Measurements from ENCODE around the genes PDZRN3 and FRG2C.

DNA sequence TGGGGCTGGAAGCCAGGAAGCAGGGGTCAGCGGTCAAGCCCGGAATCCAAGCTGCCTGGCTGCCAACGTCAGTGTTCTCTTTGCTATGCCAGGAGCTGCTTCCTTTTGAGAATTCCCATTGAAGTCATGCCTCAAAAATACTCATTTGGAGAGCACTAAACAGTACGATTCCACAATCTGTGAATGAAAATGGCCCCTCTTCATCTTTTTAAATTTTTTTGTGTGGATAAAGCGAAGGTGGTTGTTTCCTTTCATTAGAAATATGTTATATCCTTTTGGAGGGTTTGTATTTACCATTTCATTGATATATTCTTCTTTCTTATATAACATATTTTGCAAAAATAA is 386.3 kb downstream of the SHQ1 start:
- PRO-cap, result no peak

DNA sequence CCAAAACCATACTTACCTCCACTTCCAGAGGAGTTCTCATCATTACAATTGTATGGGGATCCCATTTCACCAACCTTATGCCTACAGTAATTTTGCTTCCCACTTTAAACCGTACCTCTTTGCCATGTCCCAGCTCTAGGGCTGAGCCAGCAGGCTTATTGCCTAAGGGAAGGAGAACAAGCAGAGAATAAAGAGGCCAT is 357.3 kb downstream of the SHQ1 start:
- PRO-cap, result no peak

GRCh38 chr3:72890914-72891505 is 3.2 kb downstream of the GXYLT2 start:
- PRO-cap, result no peak

DNA sequence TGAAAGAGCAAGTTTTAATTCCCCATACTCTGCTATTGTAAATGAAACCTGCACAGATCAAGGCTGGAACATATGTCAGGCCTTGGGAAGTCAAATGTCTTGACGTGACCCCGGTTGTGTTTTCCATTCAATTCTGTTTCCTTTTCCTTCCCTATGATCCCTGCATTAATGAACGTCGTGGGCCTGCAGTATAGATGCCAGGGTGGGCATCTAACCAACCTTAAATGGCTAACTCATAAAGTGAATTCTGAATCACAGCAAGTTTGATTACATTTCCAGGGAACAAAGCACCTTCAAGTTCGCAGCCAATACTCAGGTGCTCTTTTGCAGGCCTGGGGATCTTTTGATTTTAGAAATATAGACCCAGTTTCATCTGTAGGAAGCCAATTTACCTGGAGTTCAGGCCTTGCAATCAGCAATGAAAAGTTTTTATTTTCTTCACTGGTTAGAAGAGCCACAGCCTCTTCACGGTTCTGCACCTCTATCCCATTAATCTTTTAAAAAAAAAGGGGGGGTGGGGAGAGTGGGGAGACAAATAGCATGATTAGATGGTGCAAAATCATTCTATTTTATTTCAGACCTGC is 237.1 kb downstream of the PDZRN3 start:
- PRO-cap, result no peak

DNA sequence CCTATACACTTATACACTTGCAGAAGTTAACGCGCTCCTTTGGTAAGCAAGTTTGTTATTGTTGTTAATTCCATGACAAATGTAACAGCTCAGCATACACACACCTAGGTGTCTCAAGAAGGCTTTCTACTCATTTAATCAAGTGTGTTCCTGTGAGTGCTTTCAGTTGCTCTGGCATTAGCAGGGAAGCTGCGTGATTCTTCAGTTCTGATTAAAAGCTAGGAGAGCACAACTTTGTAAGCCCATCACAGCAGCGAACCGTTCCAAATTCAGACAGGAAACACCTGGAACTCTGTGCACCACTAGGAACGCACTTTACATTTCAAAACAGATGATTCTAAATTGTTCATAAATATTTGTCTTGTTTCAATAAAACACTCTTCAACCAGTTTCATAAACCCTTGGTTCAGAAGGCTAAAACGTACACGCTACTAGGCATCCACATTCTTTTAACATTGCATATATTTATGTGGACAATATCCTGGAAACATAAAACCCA is 112.7 kb downstream of the PDZRN3 start:
- PRO-cap, result no peak

DNA sequence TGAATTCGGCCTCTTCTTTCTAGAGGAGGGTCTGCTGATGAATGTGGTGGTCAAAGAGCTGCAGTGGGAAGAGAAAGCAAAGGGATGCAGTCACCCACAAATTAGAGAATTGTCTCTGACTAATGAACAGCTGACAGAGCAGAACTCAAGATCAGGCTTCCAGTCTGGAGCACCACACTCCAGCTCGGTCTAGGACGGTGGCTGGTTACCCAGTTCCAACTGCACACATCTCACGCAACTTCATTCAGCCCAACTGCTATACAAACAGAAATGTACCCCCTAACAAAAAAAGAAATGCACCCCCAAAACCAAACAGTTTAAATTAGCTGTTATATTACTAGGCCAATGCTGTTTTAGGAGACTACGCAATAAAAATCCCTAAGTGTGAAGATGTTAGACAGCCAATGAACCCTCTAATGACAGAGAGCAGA is 16.7 kb downstream of the PDZRN3 start:
- PRO-cap, result no peak

DNA sequence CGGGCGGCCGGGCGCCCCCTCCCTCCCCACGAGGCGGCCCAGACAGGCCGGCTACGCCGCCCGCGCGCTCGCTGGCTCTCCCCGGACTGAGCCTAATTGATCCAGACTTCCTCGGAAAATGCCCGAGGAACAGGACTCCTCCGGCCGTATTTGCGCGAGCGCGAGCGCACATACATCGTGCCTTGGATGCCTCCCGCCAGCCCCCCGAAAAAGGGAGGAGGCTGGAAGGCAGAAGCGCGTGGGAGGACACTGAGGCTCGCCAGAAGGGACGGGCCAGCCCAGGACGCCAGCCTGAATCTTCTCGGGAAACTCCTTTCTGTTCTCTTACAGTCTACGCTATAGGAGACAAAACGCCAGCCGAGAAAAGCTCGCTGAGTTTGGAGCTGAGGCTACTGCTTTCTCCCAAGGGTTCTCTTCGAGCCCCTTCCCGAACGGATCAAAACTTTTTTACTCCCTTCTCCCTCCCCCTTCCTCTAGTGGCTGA is at the start of gene PDZRN3:
TSS of gene PDZRN3 (minus strand) at position 88 of the 484 bp plus-strand sequence.
- PRO-cap, result unidirectional peak, minus-strand start at position 88 of the sequence; bidirectional peak, plus-strand start outside the sequence, minus-strand start at position 417 of the sequence

DNA sequence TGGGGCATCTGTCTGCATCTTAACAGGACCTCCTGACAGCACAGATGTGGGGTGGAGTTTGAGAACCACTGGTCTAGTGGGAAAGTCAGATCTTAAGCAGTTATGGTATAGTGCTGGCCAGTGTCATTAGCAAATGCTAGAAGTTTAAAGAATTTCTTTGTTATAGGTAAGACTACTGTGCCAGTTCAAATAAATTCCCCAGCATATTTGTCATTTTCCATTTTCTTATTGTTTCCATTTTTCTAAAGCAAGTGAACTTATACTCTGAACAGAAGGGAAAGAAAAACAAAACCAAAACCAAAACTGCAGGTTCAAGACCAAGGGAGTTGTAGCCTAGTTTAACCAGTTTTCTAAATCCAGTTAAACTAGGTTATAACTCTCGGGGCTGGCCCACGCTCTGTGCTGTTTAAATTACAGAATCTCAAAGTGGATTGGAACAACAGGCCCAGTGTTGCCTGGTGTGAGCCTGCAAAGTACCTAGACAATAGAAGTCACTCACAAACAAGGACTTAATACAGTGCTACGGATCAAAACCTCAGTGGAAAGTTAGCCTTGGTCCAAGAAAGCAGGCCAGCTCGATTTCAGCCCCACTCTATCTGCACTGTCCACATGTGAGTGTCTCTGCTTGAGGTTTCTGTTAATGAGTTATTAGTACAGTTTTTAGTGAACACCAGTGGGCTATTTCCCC is 93.5 kb upstream of the PDZRN3 start:
- PRO-cap, result no peak

- PRO-cap, result no peak
These were observed 162.1 kb upstream of the FRG2C start for GRCh38 chr3:75502042-75502497.

- PRO-cap, result no peak
These were observed at the start of gene FRG2C for GRCh38 chr3:75664137-75664491. FRG2C (plus strand) TSS chr3:75664328.

DNA sequence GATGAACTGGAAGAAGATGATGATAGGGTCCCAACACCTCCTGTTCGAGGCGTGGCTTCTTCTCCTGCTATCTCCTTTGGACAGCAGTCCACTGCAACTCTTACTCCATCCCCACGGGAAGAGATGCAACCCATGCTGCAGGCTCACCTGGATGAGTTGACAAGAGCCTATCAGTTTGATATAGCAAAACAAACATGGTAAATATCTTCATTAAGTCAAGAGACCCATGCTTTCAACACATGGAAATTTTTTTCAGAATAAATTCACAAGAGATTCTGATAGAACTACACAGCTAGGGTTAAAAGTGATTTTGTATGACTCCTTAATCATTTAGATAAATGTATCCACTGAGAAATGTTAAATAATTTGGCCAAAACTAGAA is 577.7 kb downstream of the ROBO2 start:
- PRO-cap, result no peak

GRCh38 chr3:78710200-78710399 is 1057.7 kb downstream of the ROBO1 start:
- PRO-cap, result no peak

DNA sequence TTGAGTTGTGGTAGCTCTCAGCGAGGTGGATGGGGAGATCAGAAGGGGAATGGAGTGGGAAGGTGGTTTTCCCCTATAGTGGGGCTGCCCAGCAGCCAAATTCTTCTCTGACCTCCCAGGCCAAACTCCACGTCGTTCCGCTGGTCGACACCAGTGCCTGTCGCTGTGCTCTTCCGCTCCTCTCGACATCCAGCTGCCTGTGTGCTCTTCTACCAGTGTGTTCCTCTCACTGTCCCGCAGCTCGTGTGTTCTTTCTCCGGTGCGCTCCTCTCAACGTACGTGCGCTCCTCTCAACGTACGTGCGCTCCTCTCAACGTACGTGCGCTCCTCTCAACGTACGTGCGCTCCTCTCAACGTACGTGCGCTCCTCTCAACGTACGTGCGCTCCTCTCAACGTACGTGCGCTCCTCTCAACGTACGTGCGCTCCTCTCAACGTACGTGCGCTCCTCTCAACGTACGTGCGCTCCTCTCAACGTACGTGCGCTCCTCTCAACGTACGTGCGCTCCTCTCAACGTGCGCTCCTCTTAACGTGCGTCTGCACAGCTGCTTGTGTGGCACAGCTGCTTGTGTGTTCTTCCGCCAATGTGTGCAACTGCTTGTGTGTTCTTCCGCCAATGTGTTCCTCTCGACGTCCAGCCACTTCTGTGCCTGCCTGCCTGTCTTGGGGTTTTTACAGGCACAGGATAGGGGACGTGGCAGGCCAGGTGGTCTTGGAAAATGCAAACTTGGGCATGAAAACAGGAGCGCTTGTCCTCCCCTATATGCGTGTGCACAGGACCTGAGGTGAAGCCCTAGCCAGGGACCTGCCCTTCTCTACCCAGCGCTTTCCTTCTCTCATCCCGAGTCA is 991.1 kb downstream of the GBE1 start:
- PRO-cap, result bidirectional peak, plus-strand start at position 513 of the sequence, minus-strand start at position 275 of the sequence; bidirectional peak, plus-strand start at position 621 of the sequence, minus-strand start at position 528 of the sequence

- PRO-cap, result no peak
These were observed 213.7 kb downstream of the GBE1 start for GRCh38 chr3:81547679-81548153.

DNA sequence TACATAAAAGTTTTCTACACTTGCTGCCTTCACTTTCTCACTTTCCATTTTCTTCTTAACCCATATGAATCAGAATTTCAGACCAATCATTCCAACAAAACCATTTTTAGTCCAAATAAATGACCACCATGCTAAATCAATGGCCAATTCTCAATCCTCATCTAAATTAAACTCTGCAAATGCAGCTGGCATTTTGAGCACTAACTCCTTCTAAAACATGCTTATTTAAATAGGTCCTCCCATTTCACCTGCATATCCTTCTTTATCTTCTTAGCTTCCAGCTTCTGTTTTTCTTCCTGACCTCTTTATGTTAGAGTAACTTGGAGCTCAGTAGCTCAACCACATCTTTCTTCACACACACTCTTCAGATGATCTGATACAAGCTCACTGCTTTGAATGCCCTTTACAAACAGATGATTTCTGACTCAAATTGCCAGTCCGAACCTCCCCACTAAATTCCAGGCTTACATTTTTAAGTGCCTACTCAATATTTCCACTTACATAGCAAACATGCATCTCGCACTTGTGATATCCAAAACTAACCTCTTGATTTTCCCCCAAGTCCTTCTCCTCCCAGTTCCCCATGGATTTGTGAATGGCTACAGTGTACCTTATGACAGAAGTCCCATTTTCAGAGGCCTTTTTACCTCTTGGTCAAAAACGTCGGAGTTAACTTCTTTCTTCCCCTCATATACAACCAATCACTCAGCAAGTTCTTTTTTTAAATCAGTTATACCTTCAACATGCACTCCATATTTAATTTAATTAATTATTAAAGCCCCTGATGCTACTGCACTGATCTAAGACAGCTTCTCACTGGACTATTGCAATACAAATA is 139.1 kb downstream of the GBE1 start:
- PRO-cap, result no peak

DNA sequence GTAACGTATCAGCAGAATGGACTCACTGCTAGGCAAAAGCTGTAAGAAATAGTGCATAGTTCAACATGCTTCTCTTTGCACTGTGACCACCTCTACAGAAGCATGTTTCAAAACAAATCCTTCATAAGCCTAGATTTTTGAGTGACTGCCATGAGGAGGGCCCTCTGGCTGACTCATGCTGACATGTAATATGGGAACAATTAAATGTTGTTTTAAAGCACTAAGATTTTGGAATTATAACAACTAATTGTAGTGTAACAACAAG is 3.1 kb downstream of the GBE1 start:
- PRO-cap, result no peak

- PRO-cap, result no peak
These were observed 567 bp upstream of the GBE1 start for GRCh38 chr3:81762007-81762416.

DNA sequence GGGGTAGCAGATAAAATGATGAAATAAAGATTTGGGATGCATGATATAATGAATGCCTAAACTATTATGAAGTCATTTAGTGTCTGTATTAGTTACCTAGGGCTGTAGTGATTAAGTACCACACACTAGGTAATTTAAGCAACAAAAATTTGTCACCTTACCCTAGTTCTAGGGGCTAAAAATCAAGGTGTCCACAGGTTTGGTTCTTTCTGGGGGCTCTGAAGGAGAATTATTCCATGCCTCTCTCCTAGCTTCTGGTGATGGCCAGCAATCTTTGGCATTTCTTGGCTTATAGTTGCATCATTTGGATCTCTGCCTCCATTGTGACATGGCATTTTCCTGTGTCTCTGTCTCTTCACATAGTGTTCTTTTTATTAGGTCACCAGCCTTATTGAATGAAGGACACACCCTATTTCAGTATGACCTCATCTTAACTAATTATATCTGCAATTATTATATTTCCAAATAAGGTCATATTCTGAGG is 3.1 kb upstream of the GBE1 start:
- PRO-cap, result no peak

DNA sequence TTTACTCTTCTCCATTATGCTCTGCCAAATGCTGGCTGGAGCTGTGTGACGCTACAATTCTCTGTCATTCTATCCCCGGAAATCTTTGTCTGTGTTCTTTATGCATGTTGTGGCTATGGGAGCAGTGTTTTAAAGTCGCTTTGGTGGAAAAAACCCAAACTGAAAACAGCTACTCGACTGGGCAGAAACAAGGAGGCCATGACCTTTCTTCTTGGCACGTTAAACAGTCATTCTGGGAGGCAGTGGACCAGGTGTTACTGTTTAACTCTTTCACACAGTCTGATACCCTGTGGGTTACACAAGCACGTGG is 55.4 kb upstream of the GBE1 start:
- PRO-cap, result no peak

DNA sequence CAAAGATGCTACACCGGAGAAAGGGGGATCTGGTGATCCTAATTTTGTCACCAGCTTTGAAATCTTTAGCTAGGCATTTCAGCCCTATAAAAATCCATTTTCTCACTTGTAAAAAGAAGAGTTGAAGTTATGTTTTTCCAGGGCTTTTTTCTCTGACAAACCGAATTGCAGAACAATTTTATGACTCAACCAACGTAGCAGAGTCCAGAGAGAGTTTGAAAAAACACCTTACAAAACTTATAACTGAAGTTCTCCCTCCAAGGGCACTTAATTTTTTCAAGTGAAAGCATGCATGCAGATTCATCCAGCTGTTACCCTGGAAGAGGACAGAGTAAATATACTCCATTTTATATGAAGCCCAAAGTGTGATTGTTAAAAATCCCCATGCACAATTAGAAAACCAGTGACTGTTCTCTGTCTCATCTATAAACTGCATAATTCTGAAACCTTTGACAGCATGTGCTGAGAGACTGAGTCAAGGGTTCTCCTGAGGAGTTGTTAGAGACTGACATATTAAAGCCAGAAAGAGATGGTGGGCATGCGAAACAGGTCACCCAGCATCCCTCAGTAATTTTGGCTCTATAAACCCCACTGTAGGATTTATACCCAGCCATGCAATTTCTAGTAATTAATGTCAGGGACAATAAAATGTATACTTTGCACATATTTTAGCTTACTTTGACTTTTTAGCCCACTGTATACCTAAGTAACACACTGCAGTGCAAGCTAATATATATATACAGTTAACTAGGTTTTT is 3.7 kb downstream of the VGLL3 start:
- PRO-cap, result no peak

All from Metastatic Pancreatic Carcinoma in the Ovary (tissue), 1 donor.